A172 (cell line): ENCODE measurements around a stretch of chr1.

- RAMPAGE, long total RNA, result no peak
Observed at GRCh38 chr1:197620558-197621100, 154.7 kb downstream of the DENND1B start.

- RAMPAGE, long total RNA, result no peak
Observed at GRCh38 chr1:197638384-197638669, 137.0 kb downstream of the DENND1B start.

DNA sequence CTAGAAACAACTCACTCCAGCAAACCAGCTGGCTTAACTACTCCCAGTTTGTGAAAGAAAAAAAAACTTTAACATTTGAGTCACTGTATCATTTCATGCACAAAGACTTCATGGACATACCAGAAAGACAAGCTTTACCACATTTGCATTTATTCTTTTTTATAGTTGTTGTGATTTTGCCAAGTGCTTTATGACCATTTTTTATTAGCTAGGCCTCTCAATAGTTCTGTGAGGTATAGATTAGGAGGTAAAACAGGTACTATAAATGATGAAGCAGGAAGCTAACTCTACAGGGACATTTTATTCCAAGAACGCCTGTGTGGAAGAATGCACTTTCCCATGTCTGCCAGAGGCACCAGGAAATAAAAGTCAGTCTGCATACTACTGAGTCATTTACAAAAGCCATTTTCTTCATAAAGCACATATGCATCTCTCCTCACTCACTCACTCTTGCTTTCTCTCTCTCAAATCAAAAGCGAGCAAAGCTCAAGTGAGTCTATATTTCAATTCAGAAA lies 8.3 kb upstream of the DENND1B start:
- RAMPAGE, long total RNA, result no peak

- RAMPAGE, long total RNA, result no peak
Observed at GRCh38 chr1:198157511-198157920, 718 bp downstream of the NEK7 start.

DNA sequence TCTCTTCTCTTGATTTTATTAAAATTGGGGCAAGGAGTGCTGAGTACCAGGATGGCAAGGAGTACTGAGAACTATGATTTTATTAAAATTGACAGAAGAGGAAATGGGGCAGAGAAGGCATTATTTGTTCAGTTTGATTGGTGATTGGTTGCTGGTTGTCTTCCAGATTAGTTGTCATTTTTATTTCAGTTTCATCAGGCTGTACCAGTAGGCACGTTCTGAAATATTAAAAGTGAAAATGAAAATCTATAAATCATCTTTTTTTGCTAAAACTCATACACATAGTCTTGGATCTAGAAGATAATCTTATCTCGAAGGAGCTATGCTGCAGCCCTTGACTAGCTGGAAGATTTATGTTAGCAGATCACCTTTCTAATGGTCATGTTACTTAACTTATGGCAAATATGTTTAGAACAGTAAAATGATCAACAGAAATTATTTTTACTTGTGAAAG lies 28.9 kb downstream of the NEK7 start:
- RAMPAGE, long total RNA, result no peak

DNA sequence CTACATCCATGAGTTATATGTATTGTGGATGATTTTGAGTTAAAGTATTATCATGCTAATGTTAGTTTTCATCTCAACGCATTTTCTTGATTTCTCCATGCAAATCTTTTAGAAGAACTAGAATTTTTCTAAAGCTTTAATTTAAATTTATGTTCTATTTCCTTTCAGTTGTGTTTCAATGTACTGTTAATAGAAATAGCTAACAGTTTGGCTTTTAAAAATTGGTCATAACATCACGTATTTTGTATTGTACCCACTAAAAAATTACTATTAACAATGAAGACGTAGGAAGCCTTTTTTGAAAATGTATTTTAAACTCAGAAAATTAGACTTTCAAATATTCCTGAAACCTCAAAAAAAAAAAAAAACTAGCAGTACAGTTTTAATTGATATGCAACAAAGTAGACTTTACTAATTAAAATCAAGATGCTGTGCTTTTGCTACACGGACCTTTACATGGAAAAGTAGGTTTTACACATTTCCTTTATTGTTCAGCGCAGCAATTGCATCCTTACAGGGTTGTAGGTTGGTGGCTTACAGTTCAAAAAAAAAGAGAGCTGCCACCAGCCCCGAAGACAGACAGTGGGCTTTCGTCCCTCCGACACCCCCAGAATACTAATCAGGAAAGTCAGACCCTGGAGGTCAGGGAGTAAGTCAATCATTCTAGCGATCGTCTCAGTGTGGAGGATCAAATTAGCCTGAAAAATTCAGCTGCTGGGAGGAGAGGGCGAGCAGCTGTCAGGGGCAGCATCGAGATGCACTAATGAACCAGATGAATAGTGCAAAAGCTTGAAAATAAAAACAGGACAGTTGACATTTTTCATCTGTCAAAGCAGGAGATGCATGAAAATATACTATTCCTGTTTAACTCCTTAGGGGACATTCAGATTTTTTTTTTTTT lies 138.2 kb downstream of the NEK7 start:
- RAMPAGE, long total RNA, result no peak

GRCh38 chr1:198519548-198520416 lies 20.7 kb downstream of the ATP6V1G3 start:
- RAMPAGE, long total RNA, result no peak

DNA sequence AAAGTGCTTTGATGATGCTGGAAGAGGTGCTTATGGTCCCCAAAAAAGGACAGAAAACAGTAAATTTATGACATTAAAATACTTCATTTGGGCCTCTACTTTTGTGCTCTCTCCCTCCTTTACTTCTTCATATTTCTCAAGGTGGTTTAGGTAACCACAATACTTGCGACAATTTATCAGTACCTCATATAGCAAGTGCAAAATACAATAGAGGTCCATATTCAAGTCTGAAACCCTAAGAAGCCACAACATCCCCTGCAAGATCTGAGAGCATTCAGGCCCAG lies 24.2 kb upstream of the ATP6V1G3 start:
- RAMPAGE, long total RNA, result no peak

DNA sequence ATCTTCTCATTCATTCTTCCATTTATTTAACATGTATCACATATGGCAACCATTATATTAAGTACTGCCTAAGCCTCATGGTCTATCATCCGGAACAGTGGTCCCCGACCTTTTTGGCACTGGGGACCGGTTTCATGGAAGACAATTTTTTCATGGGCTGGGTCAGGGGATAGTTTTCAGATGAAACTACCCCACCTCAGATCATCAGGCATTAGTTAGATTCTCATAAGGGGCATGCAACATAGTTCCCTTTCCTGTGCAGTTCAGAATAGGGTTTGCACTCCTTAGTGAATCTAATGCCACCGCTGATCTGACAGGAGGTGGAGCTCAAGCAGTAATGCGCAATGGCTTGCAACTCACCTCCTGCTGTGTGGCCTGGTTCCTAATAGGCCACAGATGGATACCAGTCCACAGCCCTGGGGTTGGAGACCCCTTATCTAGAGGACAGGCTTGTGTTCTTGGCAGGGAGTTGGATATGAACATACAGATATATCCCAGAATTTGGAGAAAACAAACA lies 5.3 kb upstream of the PTPRC start:
- RAMPAGE, long total RNA, result no peak

DNA sequence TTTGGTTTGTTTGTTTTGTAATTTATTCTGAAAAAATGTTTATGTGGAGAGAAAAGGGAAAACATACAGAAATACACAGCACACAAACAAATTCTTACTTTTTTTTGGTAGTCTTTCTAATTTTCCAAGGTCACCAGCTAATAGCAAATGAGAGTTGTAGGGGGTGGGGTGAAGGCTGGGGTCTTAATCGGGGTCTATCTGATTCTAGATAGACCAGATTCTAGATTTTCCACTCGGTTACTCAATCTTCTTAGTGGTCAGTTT lies 9.3 kb downstream of the PTPRC start:
- RAMPAGE, long total RNA, result no peak

GRCh38 chr1:198658431-198658848 lies 19.6 kb downstream of the PTPRC start:
- RAMPAGE, long total RNA, result no peak

GRCh38 chr1:198703525-198703958 lies 64.7 kb downstream of the PTPRC start:
- RAMPAGE, long total RNA, result no peak

- RAMPAGE, long total RNA, result no peak
Observed at GRCh38 chr1:198929206-198929465, 290.3 kb downstream of the PTPRC start.

DNA sequence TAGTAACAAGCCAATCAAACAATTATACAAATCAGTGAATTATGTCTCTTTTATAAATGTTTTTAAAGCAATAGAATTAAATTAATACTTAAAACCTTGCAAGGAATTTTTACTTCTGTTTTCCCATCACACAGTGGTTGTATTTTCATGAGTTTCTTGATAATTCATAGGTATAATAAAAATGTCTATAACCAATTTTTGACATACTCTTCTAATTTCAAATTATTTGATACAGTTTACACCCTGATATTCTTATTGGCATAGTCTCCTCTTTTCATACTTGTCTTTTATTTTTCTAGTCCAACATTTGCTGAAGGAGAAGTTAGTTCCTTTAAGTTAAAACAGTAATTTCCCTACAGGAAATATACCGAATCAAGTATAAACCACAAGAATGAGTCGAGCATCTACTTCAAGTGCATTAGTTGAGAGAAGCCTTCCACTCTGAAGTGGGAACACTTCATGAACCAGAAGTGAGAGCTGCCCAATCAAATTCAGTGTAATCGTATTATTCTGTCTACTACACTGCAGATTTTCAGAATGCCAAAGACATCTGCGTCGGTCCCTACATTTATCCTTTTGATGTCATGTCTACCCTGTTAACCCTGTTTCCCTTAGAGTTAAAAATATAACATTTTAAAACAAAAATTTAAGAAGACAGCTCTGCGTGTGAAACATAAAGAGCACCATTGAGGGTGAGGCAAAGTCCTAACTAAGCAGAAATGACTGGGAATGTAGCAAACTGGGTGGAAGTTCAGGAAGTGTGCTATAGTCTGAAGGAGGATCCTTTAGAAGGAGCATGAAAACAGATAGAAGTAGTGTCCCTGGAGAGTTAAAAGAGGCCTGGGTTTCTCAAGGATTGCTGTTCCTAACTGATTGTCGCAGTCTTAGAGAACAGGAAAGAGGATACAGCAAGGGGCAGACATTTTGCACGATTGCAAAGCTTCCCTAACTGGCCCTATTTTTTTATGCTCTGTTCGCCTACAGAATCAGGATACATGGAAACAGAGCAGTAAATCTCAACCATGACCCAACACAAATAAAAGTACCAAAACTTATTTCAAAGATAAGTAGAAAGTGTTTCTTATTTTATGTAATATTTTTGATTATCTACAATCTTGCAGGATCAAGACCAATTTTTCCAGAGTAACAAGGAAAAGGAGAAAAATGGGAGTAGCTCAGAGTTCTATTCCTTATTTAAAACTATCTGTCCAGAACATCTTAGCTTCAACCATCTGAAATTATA lies 291.2 kb downstream of the PTPRC start:
- RAMPAGE, long total RNA, result no peak

GRCh38 chr1:199646913-199647296 lies 380.6 kb upstream of the NR5A2 start:
- RAMPAGE, long total RNA, result no peak

DNA sequence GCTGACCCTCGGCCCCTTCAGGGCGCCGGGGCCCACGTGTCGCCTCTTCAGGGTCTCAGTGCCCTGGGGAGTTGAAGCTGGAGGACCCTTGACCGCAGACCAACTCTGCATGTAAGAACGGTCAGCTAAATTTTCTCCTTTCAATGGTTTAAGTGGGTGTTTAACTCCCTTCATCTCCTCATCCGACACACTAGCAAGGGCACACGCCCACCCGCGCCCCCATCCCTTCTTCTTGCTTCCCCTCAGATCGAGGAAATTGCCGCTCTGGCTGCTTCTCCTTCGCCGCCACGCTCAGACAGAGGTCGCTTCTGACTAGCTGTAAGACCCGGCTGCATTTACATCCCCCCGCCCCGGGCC lies 10.9 kb downstream of the NR5A2 start:
- RAMPAGE, long total RNA, result no peak

DNA sequence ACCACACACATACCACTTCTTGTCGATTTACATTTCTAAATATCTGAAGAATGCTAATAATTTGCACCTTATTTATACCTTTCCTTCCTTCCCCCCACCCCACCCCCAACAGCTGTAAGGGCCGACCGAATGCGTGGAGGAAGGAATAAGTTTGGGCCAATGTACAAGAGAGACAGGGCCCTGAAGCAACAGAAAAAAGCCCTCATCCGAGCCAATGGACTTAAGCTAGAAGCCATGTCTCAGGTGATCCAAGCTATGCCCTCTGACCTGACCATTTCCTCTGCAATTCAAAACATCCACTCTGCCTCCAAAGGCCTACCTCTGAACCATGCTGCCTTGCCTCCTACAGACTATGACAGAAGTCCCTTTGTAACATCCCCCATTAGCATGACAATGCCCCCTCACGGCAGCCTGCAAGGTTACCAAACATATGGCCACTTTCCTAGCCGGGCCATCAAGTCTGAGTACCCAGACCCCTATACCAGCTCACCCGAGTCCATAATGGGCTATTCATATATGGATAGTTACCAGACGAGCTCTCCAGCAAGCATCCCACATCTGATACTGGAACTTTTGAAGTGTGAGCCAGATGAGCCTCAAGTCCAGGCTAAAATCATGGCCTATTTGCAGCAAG lies 20.7 kb downstream of the NR5A2 start:
- RAMPAGE, long total RNA, result no peak

GRCh38 chr1:200243095-200243769 lies 166.6 kb downstream of the ZNF281 start:
- RAMPAGE, long total RNA, result no peak

DNA sequence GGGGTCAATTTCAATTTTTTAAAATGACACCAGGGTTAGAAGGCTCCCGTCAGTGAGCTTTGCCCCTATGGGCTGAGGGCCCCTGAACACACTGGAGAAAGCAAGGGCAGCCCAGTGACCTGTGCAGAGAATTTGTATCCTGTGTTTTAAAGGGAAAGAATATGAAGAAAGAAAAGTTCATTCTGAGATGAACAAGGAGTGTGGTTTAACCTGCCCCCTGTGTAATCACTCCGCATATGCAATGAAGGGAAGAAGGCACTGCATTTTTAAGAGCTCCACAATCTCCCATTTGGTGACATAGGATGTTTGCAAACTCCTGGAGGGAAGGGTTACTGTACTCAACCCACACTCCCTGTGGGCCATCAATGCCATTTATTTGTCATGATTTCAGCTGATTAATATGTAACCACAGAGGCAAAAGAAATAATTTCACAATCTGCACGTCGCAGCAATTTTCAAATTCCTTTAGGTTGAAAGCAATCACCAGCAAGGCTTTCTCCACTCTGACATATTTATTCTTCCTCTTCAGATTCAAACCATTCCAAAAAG lies 95.6 kb downstream of the ZNF281 start:
- RAMPAGE, long total RNA, result no peak

DNA sequence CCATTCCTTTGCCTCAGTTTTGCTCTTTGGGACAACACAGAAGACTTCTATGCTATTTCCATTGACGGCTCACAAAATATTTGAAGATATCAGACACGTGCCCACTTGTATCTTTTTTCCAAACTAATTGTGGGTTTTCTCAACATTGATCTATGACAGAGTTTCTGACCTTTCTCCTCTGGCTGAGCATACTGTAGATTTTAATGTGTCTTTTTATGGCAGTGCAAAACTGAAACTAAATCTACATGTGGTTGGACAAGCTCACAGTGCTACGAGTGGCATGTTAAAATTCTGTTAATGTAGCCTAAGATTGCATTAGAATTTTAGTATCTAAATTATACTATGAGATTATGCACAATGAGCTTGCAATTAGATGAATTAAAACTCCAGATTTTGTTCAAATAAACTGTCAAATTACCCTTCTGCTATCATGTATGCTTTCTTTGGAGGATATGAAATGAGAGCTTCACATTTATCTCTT lies 28.0 kb upstream of the ZNF281 start:
- RAMPAGE, long total RNA, result no peak